Ascending aorta (tissue), 1 donor: ENCODE data around the gene H3C3.

GRCh38 chr6:25035889-25036620 is 100.3 kb upstream of the RIPOR2 start:
- PRO-cap = no peak

DNA sequence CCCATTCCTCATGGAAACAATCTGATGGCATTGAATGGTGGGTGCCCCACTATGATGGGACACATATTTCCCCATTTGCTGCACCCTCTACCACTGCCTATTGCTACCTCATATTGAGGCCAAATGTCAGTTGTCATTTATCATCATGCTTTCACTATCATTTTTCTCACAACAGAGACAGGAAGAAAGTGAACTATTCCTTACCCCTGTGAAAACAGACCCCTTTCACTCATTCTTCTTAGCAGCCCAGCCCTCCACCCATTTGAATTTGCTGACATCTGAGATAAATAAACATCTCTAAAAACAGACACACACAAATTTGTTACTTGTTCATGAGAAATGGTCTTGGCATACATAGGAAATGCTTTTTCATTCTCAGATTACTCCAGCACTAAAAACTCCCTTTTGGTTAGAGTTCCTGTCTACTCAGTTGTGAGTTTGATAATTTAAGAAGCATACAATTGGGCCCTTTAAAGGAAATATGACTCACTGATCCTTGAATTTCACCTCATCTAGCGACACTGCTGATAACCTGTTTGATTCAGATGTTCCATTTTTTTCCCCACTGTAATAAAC is 105.3 kb upstream of the RIPOR2 start:
- PRO-cap = no peak

DNA sequence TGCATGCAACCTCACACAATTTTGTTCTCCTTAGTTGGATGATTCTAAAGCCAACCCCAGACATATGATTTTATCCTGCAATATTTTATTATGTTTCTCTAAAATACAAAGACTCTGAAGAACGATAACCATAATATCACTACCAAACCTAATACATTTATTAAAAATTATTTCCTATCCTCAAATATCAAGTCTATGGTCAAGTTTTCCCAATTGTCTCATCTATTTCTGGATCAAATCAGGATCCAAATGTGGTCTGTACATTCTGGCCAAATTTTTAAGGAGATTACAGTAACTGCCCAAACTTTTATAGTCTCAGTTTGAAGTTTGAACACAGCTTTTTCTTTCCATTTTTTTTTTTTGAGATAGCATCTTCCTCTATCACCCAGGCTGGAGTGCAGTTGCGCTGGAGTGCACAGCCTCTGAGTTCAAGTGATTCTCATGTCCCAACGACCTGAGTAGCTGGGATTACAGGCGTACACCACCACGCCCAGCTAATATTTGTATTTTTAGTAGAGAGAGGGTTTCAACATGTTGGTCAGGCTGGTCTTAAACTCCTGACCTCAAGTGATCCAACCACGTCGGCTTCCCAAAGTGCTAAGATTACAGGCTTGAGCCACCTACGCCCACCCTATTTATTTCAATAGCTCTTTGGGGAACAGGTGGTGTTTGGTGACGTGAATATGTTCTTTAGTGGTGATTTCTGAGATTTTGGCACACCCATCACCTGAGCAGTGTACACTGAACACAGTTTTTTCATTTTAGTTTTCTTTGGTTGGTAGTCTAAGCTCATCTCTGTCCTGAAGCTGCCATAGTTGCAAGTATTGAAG is 85.0 kb upstream of the CARMIL1 start:
- PRO-cap = no peak

DNA sequence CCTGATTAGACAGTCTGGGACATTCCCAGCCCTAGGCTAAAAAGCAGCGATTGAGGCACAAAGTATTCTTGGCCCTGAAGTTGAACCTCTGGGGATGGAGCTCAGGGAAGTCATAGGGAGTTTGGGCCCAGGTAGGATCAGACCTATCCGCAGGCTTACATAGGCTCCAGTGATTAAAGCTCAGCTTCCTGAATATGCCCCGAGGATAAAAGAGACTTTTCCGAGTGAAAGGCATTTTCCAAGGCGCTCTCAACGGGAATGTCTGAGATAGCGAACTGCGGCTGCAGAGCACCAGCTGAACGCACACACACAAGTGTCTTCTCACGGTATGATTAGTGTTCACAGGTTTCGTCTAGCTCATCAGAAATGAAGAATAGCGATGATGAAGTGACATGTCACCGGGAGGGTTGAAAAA is 717 bp upstream of the CARMIL1 start:
- PRO-cap = no peak

GRCh38 chr6:25279651-25280517 is 710 bp downstream of the CARMIL1 start:
- PRO-cap = no peak

DNA sequence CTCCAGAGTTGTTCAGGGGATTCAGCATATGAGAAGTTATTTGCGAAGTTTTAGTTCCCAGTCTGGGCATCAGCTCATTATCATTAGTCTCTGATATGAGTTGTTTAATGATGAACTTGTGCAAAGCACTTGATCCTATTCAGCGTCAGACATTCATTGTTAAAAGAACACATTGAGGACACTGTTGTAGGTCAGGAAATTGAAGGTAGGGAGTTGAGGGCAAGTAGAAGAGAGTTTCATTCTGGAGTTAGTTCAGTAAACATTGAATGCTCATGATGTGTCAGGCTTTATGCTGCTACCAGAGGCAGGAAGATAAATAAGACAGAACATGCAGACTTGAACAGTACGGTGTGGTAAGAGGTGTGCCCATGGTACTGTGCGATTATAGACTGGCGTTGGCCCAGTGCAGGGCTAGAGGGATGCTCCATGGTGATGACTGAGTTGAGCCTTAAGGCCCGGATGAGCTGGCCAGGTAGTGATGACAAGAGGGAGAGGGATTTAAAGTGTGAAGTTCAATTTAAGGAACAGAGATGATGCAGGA is 50.7 kb downstream of the CARMIL1 start:
- PRO-cap = no peak

GRCh38 chr6:25332058-25332770 is 53.0 kb downstream of the CARMIL1 start:
- PRO-cap = no peak

DNA sequence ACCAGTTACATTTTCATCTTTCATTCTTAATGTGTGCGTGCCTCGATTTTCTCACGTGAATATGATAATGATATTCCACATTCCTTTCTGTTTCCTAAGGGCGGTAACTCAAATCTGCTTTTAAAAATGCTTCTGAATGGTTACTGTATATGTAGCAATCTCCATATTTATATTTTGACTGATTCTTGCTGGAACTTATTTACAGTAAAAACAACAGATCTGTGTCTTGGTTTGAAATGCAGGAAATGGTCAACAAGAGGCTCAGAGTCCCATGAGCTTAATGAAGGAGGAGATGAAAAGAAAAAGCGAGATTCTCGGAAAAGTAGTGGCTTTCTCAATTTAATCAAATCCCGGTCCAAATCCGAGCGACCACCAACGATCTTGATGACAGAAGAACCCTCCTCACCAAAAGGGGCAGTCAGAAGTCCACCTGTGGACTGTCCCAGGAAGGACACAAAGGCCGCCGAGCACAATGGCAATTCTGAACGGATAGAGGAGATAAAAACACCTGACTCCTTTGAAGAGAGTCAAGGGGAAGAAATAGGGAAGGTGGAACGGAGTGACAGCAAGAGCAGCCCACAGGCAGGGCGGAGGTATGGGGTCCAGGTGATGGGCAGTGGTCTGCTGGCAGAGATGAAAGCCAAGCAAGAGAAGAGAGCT is 51.8 kb upstream of the SCGN start:
- PRO-cap = no peak

- PRO-cap = no peak
Measured at GRCh38 chr6:25756155-25756943, 1.8 kb downstream of the SLC17A4 start.

GRCh38 chr6:25900304-25900747 is 26.3 kb upstream of the SLC17A3 start:
- PRO-cap = no peak

- PRO-cap = no peak
Measured at GRCh38 chr6:25971006-25971614, 8.5 kb downstream of the TRIM38 start.

DNA sequence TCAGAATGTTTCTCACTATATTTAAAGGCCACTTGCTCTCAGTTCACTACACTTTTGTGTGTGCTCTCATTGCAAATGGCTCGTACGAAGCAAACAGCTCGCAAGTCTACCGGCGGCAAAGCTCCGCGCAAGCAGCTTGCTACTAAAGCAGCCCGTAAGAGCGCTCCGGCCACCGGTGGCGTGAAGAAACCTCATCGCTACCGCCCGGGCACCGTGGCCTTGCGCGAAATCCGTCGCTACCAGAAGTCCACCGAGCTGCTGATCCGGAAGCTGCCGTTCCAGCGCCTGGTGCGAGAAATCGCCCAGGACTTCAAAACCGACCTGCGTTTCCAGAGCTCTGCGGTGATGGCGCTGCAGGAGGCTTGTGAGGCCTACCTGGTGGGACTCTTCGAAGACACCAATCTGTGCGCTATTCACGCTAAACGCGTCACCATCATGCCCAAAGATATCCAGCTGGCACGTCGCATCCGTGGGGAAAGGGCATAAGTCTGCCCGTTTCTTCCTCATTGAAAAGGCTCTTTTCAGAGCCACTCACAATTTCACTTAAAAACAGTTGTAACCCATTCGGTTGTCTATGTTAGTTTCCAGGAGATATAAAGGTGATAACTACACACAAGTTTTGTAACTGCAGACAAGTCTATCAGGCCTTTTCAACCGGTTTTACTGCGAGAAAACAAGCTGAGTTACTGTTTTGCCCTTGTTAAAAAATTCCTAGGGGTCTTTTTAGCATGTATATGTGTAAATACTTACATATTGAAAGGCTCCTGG is at the start of gene H3C3:
H3C3 (plus strand) TSS at position 49 of the 768 bp plus-strand sequence.
- PRO-cap = bidirectional peak, plus-strand start at position 51 of the sequence, minus-strand start outside the sequence

GRCh38 chr6:26070955-26071632 is 14.8 kb upstream of the H1-2 start:
- PRO-cap = no peak

DNA sequence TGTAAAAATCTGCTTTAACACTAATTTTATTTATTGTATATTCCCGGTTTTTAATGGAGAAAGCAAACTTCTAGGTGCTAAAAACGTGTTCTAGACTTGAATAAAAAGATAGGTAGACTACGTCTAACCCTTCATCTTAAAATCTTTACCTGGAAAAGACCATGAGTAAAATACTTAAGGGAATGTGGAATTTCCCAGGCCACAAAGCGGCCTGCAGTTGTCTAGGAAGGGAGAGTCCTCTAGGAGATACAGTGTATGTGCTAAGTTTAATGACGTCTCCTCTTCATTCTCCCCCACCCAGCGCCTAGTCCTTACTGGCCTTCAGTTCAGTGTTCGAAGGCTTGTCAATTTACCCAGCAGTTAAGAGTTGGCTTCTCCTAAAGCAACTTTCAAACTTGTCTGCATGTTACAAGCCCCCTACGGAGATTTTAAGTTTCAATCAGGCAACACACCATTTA is 1.4 kb downstream of the H2BC4 start:
- PRO-cap = no peak

DNA sequence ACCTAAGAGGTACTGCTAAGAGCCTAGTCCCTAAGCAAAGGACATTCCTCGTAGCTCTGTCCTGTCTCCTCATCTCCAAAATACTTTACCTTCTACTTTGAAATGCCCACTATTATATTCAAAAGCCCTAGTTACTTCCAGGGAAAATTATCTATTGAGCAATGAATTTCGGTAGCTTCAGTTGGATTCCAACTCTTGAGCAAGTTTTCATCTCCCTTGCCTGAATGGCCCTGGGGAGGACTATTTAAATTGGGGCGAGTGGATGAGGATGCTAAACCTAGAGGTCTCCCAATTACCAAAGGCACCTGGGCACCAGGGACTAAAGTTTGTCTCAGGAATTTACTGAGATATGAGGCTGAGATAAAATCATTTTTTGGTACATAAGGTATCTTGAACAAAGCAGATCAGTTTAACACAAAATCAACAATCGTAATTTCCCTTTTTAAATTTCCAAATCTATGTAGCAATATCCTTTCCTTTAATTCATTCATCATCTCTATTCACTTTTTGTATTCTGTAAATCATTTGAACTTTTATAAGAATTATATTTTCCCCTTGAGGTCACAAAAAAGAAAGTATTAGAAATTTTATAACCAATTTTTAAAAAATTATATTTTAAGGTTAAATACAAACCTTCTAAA is 4.5 kb downstream of the H2AC6 start:
- PRO-cap = no peak

DNA sequence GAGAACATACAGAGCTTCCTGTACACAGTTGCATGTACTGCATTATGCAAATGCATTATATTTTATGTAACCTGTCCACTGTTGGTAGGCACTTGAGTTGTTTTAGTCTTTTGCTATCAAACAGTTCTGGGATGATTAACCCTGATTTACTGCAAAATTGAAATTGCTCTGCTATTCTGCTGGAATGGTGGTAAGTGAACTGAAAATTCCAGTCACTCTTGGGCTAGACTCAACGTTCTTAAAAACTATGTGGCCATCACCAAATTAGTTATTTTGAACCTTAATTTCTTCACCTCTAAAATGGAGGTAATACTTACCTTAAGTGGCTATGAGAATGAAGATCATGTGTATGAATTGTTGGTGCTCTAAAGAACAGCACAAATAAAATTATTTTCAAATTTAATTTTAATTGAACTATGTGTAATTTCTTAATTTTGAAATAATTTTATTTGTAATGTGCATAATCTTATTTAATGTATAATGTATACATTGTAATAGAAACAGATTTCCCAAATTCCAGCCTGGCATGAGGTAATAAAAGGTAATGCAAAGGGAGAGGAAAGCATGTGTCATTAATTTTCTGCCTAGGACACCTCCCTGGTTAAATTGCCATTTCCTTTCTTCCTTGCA is 14.7 kb downstream of the H2AC6 start:
- PRO-cap = no peak

- PRO-cap = unidirectional peak, minus-strand start at chr6:26195344; unidirectional peak, minus-strand start at chr6:26195450
Measured at GRCh38 chr6:26194841-26195753, 2.0 kb downstream of the H3C4 start.

- PRO-cap = no peak
Measured at GRCh38 chr6:26214401-26215030, 2.0 kb downstream of the H2BC8 start.

DNA sequence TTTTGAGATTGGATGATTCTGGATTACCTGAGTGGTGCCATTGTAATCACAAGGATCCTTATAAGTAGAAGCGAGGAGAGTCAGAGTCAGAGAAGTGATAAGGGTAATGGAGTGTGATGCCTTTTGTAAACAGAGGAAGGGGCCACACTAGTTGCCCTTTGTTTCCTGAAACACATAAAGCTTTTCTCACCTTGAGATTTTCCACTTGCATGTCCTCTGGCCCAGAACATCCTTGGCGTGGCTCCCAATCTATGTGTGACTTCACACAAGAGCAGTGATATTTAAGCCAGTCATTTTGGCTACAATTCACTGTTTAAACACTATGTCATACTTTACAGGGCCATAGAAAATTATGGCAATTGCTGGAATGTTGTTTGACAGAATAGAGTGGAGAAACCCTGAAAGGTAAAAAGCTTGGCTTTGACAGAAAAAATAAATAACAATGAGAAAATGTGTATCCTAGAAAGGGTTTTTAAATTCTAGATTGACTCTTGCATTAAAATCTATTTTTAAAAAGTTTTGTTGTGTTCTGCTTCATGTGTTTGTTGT is 3.0 kb downstream of the H4C7 start:
- PRO-cap = no peak

DNA sequence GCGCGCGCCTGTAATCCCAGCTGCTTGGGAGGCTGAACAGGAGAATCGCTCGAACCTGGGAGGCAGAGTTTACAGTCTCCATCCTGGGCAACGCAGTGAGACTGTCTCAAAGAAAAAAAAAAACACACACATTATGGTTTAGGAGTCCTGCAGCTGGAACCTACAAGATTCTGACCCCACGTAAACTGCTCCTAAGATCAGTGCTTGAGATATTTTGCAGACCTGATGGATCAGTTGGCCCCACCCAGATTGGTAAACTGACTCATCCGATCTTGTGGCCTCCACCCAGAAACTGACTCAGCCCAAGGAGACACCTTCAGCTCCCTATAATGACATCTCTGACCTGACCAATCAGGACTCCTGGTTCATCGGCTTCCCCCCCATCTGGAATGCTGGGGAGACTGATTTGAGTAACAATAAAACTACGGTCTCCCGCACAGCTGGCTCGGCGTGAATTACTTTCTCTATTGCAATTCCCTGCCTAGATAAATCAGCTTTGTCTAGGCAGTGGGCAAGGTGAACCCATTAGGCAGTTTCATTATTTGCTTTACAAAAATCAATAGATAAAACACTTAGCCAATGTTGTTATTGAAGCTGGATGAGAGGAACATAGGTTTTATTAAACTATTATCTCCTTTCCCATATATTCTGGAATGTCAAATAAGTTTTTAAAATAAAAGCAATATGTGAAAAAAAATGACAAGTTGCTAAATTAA is 2.2 kb downstream of the H3C8 start:
- PRO-cap = no peak